Peyer's patch (tissue), 4 donors: Measurements from ENCODE around the gene STATH.

DNA sequence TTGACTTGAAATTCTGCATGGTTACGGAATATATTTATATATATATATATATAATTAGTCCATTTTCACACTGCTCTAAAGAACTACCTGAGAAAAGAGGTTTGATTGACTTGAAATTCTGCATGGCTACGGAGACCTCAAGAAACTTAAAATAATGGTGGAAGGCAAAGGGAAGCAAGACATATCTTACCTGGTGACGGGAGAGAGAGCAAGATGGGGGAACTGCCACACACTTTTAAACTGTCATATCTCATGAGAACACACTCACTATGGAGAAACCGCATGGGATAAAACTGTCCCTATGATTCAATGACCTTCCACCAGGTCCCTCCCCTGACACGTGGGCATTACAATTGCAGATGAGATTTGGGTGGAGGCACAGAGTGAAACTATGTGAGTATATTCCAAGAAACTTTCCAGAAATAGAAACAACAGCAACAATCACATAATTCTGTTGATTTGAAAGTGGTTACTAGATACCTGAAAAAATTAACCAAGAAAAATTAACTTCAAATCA is 879.7 kb downstream of the TECRL start:
- PRO-cap, result no peak
- RAMPAGE, long total RNA, 4 experiments, result no peak in any of the 4 experiments

DNA sequence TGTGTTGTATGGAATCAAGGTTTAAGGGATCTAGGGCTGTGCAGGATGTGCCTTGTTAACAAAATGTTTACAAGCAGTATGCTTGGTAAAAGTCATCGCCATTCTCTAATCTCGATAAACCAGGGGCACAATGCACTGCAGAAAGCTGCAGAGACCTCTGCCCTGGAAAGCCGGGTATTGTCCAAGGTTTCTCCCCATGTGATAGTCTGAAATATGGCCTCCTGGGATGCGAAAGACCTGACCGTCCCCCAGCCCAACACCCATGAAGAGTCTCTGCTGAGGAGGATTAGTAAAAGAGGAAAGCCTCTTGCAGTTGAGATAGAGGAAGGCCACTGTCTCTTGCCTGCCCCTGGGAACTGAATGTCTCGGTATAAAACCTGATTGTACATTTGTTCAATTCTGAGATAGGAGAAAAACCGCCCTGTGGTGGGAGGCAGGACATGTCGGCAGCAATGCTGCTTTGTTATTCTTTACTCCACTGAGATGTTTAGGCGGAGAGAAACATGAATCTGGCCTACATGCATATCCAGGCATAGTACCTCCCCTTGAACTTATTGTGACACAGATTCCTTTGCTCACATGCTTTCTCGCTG is 53.1 kb downstream of the TECRL start:
- PRO-cap, result no peak
- RAMPAGE, long total RNA, 4 experiments, result no peak in any of the 4 experiments

GRCh38 chr4:67513992-67514434 is 31.3 kb downstream of the CENPC start:
- PRO-cap, result no peak
- RAMPAGE, long total RNA, 4 experiments, result no peak in any of the 4 experiments

GRCh38 chr4:68310423-68311409 is 39.2 kb downstream of the YTHDC1 start:
- PRO-cap, result no peak
- RAMPAGE, long total RNA, 4 experiments, result no peak in any of the 4 experiments

GRCh38 chr4:68311884-68312480 is 37.9 kb downstream of the YTHDC1 start:
- PRO-cap, result no peak
- RAMPAGE, long total RNA, 4 experiments, result no peak in any of the 4 experiments

DNA sequence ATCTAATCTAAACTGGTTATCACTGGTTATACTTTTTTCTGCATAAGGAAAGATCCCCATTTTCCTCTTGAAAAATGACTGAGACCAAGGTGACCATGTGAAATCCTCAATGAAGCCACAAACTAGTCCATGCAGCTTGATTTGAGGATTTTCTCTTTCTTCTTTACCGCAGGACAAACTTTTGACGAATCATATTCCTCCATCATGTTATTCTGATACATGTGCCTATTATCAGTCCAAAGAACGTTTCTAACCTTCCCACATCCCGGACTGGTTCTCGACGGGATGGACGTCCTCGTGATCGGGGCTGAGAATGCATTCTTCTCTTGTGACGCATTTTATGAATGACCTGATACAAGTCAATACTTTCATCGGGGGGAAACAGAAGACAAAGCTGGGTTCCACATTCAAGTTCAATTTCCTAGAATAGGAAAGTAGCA is 27.4 kb downstream of the YTHDC1 start:
- PRO-cap, result no peak
- RAMPAGE, long total RNA, 4 experiments, result no peak in any of the 4 experiments

- PRO-cap, result no peak
- RAMPAGE, long total RNA, 4 experiments, result no peak in any of the 4 experiments
These were observed 1.1 kb downstream of the YTHDC1 start for GRCh38 chr4:68348839-68349182.

DNA sequence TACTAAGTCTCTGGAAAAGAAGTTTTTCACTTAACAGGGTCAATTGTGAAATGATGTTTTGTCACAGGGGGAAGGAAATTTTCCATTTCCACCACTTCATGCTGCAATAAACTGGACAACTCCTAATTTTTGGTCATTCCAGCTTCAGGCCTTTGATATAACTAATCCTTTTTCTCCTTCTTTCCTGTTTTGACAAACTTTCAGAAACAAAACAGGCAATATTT is 45.3 kb downstream of the UGT2B10 start:
- PRO-cap, result no peak
- RAMPAGE, long total RNA, 4 experiments, result no peak in any of the 4 experiments

- PRO-cap, result no peak
- RAMPAGE, long total RNA, 4 experiments, result no peak in any of the 4 experiments
These were observed 45.0 kb downstream of the UGT2A3 start for GRCh38 chr4:68906409-68907247.

DNA sequence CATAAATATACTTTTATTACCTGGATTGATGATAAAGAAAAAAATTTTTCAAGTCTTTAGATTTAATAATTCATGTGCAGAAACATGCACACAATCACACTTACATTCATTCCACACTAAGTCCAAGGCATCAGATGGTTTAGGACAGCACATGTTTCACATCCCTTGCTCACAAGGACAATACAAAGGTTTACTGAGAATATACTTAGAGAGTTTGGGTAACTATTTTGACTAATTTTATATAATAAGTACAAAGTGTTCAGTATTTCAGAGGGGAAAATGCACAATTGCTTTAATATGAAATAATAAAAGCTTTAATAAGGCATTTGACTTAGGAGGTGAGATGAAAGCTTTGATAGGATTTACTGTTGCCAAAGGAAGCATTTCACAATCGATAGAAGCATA is 370 bp upstream of the UGT2A3 start:
- PRO-cap, result bidirectional peak, plus-strand start at position 130 of the sequence, minus-strand start outside the sequence
- RAMPAGE, long total RNA, 4 experiments, result no peak in any of the 4 experiments

DNA sequence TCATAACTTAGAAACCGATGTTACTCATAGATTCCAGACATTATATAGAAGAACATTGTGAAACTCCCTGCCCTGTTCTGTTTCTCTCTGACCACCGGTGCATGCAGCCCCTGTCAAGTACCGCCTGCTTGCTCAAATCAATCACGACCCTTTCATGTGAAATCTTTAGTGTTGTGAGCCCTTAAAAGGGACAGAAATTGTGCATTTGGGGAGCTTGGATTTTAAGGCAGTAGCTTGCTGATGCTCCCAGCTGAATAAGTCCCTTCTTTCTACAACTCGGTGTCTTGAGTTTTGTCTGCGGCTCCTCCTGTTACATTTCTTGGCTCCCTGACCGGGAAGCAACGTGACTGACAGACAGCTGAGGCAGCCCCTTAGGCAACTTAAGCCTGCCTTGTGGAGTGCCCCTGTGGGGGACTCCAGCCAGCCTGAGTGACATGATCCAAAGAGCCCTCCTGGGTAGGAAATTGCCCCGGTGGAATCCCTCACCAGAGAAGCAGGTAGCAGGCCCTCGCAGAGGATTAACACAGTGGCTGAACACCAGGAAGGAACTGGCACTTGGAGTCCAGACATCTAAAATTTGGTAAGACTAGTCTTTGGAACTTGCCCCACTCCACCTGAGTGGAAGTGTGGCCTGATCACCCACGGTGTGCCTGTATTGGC is 45.1 kb upstream of the UGT2B7 start:
- PRO-cap, result no peak
- RAMPAGE, long total RNA, 4 experiments, result no peak in any of the 4 experiments

DNA sequence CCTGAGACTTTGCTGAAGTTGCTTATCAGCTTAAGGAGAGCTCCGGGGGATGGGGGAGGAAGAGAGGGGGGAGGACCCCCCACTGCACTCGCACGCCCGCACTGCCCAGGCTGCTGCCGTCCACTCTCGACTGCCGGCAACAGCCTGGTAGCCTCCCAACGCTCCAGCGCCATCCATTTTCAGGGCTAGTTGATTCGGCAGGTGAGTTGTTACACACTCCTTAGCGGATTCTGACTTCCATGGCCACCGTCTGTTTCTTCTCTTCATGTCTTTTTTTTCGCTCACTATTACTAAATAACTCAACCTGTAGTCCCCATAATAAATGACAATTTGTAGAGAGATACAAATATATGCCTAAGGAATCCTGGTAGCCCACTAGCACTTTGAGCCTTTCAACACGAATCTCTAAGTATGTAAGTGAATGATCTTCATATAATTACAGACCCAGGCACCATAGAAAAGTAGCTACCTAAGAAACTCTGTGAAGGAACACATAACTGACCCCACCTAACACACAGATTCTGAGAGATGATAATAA is 64.9 kb downstream of the UGT2B4 start:
- PRO-cap, result no peak
- RAMPAGE, long total RNA, 4 experiments, result no peak in any of the 4 experiments

GRCh38 chr4:69831563-69832170 is 28.3 kb downstream of the SULT1E1 start:
- PRO-cap, result bidirectional peak, plus-strand start at chr4:69831897, minus-strand start at chr4:69831894
- RAMPAGE, long total RNA, 4 experiments, result no peak in any of the 4 experiments

- PRO-cap, result no peak
- RAMPAGE, long total RNA, 4 experiments, result no peak in any of the 4 experiments
These were observed at the start of gene STATH for GRCh38 chr4:69995800-69996182. TSS of gene STATH (plus strand) at chr4:69995966.

- PRO-cap, result no peak
- RAMPAGE, long total RNA, 4 experiments, result no peak in any of the 4 experiments
These were observed 8.8 kb downstream of the ENAM start for GRCh38 chr4:70637114-70637893.

- PRO-cap, result no peak
- RAMPAGE, long total RNA, 4 experiments, result start-site peak on the plus strand in 1 of 4 experiments, at chr4:70722477-70722622 at its widest, 6 reads per replicate
These were observed 636 bp downstream of the RUFY3 start for GRCh38 chr4:70722335-70722864.

DNA sequence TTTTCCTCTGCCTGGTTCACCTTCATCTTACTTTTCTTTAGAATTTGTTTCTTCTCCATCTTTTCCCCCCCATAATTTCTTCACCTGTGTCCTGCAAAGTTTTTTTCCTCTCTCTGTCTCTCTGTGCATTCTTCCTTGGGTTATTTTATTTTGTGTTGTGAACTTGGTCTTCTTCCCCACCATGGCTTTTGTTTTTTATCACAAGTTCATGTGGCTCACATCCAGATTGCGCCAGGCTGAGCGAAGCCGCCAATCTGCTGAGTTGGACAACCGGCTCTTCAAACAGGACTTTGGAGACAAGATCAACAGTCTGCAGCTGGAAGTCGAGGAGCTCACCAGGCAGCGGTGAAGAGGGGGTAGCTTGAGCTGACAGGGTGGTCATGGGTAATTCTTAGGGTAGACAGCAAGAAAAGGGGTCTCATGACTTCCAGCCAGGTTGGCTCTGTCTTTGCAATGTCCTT is 46.1 kb downstream of the GRSF1 start:
- PRO-cap, result no peak
- RAMPAGE, long total RNA, 4 experiments, result no peak in any of the 4 experiments

- PRO-cap, result no peak
- RAMPAGE, long total RNA, 4 experiments, result no peak in any of the 4 experiments
These were observed 734 bp downstream of the MOB1B start for GRCh38 chr4:70902993-70903213.

DNA sequence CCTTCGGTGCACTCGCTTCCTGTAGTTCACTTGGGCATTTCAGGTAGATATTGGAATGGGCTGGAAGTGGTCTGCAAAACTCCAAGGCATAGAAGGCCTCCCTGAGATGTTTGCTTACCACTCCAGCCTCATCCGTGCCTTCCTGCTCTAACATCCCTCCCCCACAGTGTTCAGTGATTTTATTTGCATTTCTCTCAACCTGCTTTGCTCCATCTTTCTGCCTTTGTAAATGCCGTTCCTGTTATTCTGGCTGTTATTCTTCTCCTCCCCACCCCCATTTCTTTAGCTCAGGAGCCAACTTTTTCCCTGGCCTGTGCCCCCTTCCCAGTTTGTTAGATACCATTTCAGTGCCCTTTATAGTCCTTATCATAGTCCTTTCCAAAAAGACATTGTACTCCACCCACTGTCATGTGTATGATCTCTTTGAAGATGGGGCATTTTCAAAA is 25.6 kb downstream of the MOB1B start:
- PRO-cap, result no peak
- RAMPAGE, long total RNA, 4 experiments, result no peak in any of the 4 experiments

DNA sequence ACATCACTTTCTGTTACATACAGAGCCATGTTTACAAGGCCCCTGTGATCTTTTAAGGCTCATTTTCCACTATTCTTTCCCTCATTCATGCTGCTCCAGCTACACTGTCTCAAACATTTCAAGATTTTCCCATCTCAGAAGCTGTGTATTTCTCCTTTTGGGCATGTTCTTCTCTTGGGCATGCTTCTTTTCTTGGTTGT is 45.8 kb upstream of the SLC4A4 start:
- PRO-cap, result unidirectional peak, minus-strand start at position 54 of the sequence
- RAMPAGE, long total RNA, 4 experiments, result no peak in any of the 4 experiments